Cerebral cortex (tissue), 2 donors: ENCODE measurements around the gene QDPR.

GRCh38 chr4:16627950-16628565 is 270.4 kb downstream of the LDB2 start:
- PRO-cap, 2 experiments: no peak in any of the 2 experiments

- PRO-cap, 2 experiments: no peak in any of the 2 experiments
These were observed 214.4 kb downstream of the LDB2 start for GRCh38 chr4:16683960-16684585.

DNA sequence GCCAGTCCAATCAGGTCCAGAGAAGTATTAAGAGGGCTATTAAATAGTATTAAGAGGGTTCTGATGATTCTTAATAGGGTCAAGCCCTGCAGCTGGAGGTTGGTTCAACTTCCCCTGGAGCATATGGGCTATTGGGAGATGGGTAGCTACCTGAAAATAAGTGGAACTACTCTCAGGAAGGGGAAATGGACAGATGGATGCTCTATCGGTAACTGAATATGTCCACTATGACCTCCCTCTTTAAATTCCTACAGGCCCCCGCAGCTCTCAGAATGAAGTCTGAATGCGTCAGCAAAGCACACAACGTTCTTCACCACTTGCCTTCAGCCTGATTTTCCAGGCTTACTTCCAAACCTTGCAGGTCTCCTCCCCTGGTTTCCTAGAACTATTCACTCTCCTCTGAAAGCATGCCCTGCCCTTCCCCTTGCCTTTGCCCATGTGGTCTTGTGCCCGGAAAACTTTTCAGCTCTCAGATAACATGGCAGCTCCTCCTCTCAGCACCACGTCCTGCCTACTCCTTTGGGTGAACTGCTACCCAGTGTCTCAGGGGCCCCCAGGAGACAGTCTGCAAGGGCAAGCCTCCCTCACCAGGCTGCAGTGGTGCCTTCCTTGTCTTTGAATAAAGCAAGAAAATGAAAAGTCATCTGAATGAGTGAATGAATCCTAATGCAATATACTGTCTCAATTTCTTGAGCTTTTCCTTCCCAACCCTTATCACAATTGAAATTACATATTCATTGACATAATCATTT is 268.5 kb upstream of the LDB2 start:
- PRO-cap, 2 experiments: no peak in any of the 2 experiments

DNA sequence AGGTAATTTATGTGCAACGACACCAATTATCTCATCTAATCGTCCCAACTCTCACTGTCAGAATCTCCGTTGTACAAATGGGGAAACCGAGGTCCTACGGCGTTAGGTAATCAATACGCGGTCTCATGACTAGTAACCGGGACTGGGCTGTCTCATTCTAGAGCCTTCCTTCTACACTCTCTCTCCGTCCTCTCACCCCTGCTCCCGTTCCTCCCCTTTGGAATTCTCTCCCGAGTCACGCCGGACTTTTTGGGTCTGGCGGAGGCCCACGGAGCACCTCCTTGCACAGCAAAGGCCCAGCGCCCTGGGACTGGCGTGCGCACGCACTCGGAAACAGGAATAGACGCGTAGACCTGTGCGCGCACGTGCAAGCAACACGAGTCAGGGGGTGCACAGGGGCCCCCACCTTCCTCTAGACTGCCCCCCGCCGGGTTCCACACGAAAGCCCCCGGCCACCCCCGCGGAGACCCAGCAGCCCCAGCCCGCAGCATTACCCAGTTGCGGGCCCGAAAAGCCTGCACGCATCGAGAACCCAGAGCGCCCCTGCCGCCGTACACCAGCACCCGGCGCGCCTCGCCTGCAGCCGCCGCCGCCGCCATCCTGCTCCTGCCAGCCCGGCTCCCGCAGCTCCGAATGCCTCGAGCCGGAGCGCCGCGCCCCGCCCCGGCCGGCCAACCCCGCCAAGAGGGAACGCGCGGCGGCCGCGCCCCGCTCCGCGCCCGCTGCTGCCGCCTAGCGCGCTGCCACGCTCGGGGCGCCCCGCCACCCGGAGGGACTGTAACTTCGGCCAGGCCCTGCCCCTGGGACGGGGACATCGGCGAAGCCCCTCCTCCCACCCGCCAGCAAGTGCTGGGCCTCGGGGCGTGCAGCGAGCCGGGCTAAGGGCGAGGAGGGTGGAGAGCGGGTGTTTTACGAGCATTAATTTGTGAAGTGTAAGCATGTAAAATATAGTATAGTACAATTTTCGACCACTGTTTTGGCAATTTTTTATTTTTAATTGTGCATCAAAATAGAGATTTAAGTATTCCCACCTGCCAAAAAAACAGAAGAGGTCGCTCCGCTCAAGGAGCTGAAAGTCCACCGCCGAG is at the start of gene QDPR:
Gene QDPR (minus strand): TSS at position 635 of the 1,088 bp plus-strand sequence.
- PRO-cap, 2 experiments: peak in 1 of 2 experiments; most common plus-strand start position 381 of the sequence (in 1); most common minus-strand start position 312 of the sequence (in 1)

GRCh38 chr4:17811104-17812128 is 637 bp downstream of the NCAPG start:
- PRO-cap, 2 experiments: no peak in any of the 2 experiments

GRCh38 chr4:18688413-18688742 is 666.8 kb upstream of the LCORL start:
- PRO-cap, 2 experiments: no peak in any of the 2 experiments

DNA sequence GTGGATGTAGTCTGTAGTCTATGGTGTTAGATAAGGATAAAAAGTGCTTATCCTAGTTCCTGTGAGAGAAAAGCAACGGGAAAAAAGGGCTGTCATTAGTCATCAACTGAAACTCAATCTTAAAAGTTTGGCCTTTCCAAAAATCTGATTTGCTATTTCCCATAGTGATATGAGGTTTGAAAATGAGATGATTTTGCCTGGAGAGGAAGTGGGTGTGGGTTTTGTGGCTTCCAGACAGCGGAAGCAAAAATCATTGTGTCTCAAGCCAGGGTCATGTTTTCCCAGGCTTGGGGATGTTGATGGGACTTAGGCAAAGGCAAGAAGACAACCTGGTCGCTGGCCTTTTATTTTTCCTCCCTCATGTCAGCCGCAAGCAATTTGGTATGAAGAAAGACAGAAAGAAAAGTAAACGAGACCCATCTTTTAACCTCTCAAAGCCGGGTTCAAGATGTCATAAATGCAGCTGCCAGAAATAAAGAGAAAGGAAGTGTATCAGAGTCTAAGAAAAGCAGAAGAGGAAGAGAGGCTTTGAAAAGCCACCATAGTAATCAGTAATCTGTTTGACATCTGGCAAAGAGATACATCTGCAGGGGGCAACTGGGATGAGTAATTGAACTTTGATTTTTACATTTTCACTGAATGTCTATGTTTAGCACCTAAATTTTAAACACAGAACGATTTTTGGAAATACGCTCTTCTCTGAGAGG is 521.7 kb upstream of the SLIT2 start:
- PRO-cap, 2 experiments: no peak in any of the 2 experiments

DNA sequence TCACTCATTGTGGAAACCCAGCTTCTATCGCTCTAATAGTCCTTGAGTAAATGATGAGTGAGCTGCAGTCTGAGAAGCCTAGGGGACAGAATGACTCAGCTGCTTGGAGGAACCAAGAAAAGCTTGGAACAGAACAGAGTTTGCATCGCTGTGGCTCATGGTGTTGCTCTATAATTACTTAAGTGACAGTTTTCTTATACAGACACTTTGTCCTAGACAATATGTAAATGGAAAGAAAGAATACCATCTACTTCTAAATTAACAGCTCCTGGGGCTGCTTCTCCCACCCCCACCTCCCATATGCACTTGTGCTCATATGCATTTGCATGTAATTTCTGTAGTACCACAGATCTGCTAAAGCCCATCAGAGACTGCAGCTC is 156.9 kb downstream of the SLIT2 start:
- PRO-cap, 2 experiments: peak in 1 of 2 experiments; most common plus-strand start position 343 of the sequence (in 1); most common minus-strand start position 92 of the sequence (in 1)

GRCh38 chr4:22634497-22634989 is 118.7 kb upstream of the ADGRA3 start:
- PRO-cap, 2 experiments: no peak in any of the 2 experiments

- PRO-cap, 2 experiments: no peak in any of the 2 experiments
These were observed 119.4 kb upstream of the ADGRA3 start for GRCh38 chr4:22635323-22635657.

- PRO-cap, 2 experiments: no peak in any of the 2 experiments
These were observed 602.4 kb upstream of the ADGRA3 start for GRCh38 chr4:23118227-23118791.

DNA sequence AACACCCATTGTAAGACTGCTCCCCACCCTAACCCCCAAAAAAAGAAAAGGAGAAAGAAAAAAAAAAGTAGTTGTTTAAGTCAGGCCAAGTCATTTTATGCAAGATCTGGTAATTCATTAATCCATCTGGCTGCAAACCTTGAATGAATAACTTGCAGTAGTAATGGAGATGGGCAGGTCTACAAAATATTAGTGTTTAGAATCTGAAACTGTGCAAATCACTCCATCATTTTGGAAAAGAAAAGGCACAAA is 13.2 kb downstream of the PPARGC1A start:
- PRO-cap, 2 experiments: no peak in any of the 2 experiments

- PRO-cap, 2 experiments: no peak in any of the 2 experiments
These were observed 11.8 kb downstream of the PPARGC1A start for GRCh38 chr4:23877572-23878977.

DNA sequence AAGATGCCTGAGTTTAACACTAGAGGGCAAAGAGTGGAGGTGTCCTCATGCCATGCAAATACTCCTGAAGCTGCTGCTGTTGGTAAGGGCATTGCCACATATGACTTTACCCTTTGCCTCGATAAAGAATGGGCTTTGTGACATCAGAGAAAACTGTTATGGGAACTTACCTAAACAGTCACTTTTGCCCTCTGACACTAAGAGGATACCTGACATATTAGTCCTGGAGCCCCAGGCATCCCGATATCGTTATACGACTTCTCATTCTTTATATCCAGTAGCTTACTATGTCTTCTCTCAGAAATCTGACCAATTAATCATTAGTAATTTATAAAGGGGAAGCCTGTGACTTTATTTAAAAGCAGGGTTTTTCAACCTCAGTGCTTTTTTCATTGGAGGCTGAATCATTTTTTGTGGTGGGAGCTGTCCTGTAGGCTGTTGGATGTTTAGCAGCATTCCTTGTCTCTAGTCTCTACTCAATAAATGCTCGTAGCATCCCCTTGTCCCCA is 7.8 kb downstream of the PPARGC1A start:
- PRO-cap, 2 experiments: no peak in any of the 2 experiments

DNA sequence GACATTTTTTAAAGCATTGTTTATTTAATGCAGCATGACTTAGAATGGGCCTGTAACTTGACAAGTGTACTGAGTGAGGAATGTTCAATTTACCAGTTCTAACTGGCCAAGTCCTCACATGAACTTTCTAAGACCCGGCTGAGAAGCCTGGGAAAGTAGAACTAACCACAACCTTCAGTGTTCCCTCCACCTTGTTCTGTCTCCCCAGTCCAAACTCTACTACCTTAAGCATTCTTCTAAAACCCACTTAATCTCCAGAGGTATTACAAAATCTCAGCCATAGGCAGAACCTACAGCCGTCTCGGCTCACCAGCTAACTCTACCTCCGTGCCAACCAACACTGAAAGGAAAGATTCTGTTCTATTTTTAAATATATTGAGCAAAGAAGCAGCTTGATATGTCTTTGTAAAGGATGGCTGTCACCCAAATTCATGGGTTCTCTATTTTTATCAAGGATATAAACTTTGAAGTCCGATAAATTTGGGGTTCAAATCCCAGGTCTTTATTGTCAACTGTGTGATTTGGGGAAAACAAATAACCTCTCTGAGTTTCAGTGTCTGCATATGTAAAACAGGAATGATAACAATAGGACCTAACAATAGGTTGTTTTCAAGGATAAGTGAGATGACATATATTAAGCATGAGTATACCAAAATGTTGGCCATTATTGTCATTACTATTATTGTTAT is 6.7 kb downstream of the PPARGC1A start:
- PRO-cap, 2 experiments: no peak in any of the 2 experiments

GRCh38 chr4:24067512-24068333 is 177.9 kb upstream of the PPARGC1A start:
- PRO-cap, 2 experiments: no peak in any of the 2 experiments

GRCh38 chr4:24280224-24280560 is 304.2 kb downstream of the DHX15 start:
- PRO-cap, 2 experiments: no peak in any of the 2 experiments

DNA sequence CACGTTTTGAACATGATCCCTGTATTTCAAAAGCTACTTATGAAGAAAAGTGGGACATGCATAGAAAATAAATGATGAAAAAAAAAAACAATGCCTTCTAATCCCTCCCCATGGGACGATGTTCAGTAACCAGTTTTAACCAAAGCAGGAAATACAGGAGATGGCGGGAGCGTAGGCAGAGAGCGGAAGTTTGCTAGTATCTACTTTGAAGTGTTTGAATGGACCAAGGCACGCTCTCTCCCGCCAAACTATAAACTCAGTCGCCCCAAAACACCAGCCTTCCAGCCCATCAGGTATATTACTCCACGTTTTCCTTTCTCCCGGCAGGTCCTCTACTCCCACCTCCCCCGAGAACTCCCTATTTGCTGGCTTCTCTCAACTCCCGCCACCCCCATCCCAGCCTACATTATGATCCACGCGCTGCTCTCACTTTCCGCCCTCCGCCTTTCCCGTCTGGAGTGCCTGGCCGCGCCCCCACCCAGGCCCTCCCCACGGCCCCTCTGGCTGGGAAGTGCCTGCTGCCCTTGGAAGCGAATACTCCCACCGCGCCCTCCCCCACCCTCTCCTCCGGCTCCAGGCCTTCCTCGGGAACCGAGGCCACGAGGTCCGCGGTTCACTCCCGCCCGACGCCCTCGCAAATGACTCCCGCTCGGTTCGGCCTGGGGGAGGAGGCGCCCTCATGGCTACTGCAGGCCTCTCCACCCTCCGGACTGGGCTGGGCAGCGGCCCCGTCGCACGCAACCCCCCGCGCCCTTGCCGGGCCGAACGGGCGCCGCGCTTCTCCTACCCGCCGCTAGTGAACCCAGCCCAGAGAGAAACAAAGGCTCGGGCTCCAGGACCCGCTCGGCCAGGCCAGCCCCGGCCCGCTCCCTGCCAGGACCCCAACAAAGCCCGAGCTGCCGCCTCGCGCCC is 701 bp downstream of the DHX15 start:
- PRO-cap, 2 experiments: peak in 1 of 2 experiments; most common plus-strand start position 156 of the sequence (in 1); most common minus-strand start position 795 of the sequence (in 1)

- PRO-cap, 2 experiments: no peak in any of the 2 experiments
These were observed 1.4 kb upstream of the SOD3 start for GRCh38 chr4:24794058-24794387.

DNA sequence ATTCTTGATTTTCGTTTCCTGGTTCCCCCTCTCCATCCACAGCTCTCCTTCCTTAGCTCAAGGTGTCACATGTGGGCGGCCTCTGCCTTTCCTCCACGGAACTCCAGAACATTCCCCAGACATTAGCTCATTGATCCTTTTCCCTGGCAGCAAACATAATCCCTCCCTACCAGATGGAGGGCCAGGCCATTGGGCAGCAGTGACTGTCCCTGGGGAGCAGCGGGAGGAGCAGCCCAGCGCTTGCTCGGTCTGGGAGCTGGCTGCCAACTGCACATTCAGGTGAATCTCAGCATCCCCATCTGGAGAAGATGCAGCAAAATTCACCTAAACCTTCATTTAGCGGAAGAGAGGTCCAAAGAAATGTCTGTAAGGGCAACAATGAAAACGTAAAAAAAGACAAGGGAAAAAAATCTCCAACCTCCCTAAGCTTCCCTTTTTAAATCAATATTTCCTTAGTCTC is 56.1 kb downstream of the CCDC149 start:
- PRO-cap, 2 experiments: no peak in any of the 2 experiments